Measurements from ENCODE around the gene PLCB4.

GRCh38 chr20:7995931-7996221 lies 23.7 kb downstream of the TMX4 start:
- PRO-cap, 3 experiments: no peak in any of the 3 experiments
- RAMPAGE, long total RNA, 4 experiments: no peak in any of the 4 experiments
- RRBS: no CpG with 5 or more reads among the region's 1 CpG

DNA sequence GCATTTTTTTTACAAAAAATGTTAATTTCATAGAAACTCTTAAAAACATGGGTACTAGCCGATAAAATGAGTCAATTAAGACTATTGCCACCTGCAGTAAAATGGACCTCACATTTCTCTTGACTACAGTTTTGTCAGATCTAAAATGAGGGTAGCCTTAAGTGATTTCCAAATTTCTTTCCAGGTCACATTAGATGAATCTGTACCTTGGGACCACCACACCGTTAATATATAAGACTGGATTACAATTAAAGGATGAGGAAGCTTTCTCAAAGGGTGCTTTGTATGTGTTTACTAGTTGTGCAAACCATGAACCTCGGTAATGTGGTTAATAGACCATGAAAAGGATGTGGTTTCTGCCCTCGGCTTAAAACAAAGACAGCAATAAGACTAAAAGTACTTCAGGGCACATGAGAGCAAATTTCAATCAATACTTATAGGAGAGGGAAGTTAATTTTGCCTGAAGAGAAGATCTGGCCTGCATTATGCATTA lies 692 bp upstream of the TMX4 start:
- PRO-cap, 3 experiments: no peak in any of the 3 experiments
- RAMPAGE, long total RNA, 4 experiments: no peak in any of the 4 experiments
- RRBS: no CpG with 5 or more reads among the region's 4 CpGs

- PRO-cap, 3 experiments: no peak in any of the 3 experiments
- RAMPAGE, long total RNA, 4 experiments: no peak in any of the 4 experiments
- RRBS: no CpG with 5 or more reads among the region's 7 CpGs
These were observed 19.3 kb downstream of the PLCB1 start for GRCh38 chr20:8151241-8151891.

GRCh38 chr20:8161530-8162218 lies 29.6 kb downstream of the PLCB1 start:
- PRO-cap, 3 experiments: no peak in any of the 3 experiments
- RAMPAGE, long total RNA, 4 experiments: no peak in any of the 4 experiments
- RRBS: no CpG with 5 or more reads among the region's 4 CpGs

- PRO-cap, 3 experiments: no peak in any of the 3 experiments
- RAMPAGE, long total RNA, 4 experiments: no peak in any of the 4 experiments
- RRBS: no CpG with 5 or more reads among the region's 8 CpGs
These were observed 468.0 kb upstream of the PLCB4 start for GRCh38 chr20:8600986-8601215.

GRCh38 chr20:8667737-8668158 lies 401.1 kb upstream of the PLCB4 start:
- PRO-cap, 3 experiments: peak in 1 of 3 experiments; most common plus-strand start chr20:8667876 (in 1)
- RAMPAGE, long total RNA, 4 experiments: no peak in any of the 4 experiments
- RRBS: no CpG with 5 or more reads among the region's 4 CpGs

GRCh38 chr20:9067374-9068198 lies 1.3 kb upstream of the PLCB4 start:
- PRO-cap, 3 experiments: no peak in any of the 3 experiments
- RAMPAGE, long total RNA, 4 experiments: no peak in any of the 4 experiments
- RRBS: 2% methylated on average over 14 of the region's 23 CpGs

DNA sequence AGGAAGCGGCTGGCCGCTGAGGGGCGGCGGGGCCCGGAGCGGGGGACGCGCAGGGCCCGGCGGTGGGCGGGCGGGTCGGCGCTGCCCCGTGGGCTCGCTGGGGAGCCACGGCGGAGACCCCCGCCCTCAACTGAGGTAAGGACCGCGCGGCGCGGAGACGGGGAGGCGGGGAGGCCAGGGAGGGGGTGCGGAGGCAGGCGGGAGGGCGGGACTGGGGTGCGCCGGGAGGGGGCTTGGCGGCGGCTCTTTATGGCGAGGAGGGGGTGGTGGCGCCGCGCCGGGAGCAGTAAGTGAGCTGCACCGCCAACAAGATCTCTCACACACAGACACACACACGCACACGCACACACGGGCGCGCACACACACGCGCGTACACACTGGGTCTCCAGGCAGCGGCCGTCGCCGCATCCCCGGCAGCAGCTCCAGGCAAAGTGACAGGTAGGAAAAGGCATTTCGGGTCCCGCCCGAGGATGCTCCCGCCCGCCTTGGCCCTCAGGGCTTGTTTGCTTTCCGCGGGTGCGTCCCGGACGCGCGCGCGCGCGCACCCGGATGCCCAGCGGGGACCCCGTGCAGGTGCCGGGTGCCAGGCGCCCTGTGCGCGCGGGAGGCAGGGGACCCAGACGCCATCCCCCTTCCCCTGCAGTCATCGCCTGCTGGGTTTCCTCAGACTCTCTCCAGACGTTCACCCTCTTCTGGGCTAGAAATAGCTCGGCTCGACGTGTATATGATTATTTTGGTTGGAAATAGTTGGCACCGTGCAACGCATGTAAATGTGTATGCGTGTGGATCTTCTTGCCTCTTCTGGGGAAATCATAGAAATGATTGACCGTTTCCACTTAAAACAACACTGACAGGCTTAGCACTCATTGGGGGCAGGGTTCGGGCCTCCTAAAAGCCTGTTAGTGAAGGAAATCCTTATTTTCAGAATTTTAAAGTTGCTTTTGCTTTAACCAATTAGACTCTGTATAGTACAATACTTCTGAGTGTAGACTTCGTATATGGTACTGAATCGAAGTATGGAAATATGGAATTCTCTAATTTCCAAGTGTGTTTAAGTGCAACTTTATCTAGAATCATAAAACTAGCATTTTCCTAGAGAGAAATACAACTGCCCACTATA lies at the start of gene PLCB4:
Gene PLCB4 (plus strand): TSS at position 319 of the 1,120 bp plus-strand sequence.
- PRO-cap, 3 experiments: peak in 1 of 3 experiments; most common plus-strand start position 377 of the sequence (in 1); most common minus-strand start position 132 of the sequence (in 1)
- RAMPAGE, long total RNA, 4 experiments: start-site peak on the plus strand in 1 of 4 experiments, centred at position 63 of the sequence, 19 reads per replicate
- RRBS: 2% methylated on average over 18 of the region's 89 CpGs

GRCh38 chr20:9233994-9234627 lies 165.2 kb downstream of the PLCB4 start:
- PRO-cap, 3 experiments: no peak in any of the 3 experiments
- RAMPAGE, long total RNA, 4 experiments: no peak in any of the 4 experiments
- RRBS: no CpG with 5 or more reads among the region's 1 CpG

DNA sequence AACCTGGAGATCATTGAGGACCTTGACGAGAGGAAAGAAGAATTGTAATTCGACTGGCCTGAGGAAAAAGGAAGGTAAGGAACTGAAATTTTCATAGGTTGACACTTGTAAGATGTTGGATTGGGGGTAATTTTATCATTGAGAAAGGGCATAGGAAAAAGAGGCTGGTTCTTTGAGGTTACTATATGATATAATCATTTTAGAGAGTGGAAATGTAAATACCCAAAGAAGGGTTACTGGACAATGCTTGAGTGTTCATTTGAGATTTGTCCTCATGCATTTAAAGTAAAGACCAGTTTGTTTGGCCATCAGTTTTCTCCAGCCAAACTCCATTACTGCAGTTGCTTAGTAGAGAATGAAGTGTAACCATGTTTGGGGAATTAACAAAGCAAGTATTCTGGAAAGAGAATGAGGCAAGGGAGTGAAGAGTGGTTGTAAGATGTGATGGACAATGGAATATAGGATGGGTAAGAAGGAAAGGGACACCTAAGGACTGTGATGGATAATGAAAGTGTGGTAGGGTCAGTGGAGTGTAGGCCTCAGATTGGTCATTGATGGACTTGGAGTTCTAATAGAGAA lies 165.8 kb downstream of the PLCB4 start:
- PRO-cap, 3 experiments: no peak in any of the 3 experiments
- RAMPAGE, long total RNA, 4 experiments: no peak in any of the 4 experiments
- RRBS: no CpG with 5 or more reads among the region's 2 CpGs

DNA sequence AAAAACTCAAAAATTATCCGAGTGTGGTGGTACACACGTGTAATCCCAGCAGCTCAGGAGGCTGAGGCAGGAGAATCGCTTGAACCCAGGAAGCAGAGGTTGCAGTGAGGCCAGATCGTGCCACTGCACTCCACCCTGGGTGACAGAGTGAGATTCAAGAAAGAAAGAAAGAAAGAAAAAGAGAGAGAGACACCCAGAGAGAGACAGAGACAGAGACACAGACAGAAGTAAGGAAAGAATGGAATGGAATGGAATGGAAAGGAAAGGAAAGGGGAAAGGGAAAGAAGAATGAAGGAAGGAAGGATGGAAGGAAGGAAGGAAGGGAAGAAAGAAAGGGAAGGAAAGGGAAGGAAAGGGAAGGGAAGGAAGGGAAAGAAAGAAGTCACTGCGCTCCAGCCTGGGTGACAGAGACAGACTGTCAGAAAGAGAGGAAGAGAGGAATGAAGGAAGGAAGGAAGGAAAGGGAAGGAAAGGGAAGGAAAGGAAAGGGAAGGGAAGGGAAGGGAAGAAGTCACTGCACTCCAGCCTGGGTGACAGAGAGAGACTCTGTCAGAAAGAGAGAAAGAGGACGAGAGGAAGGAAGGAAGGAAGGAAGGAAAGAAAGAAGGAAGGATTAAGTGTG lies 221.4 kb upstream of the LAMP5 start:
- PRO-cap, 3 experiments: no peak in any of the 3 experiments
- RAMPAGE, long total RNA, 4 experiments: no peak in any of the 4 experiments
- RRBS: no CpG with 5 or more reads among the region's 6 CpGs

DNA sequence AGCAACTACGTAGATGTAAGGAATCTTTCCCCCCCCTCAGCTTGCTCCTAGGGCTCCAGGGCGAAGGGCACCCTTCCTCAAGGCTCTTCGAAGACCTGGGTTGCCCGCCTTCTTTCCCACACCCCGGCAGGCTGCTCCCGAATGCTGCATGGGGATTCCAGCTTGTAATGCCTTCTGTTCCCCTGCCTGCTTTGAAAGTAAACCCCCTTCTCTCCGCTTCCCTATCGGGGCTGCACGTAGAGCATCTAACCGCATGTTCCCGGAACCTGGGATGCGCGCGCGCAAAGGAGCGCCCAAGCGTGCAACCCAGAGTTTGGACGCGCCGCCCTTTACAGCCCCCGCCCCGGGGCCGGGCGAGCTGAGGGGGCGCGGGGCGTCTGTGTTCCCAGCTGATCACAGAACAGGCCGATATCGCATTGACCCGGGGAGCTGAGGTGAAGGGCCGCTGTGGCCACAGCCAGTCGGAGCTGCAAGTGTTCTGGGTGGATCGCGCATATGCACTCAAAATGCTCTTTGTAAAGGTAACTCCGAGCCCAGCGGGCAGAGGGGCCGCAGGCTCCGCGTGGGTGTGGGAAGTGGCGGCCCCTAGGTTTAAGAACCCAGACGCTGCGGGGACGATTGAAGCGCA lies 1.3 kb downstream of the LAMP5 start:
- PRO-cap, 3 experiments: no peak in any of the 3 experiments
- RAMPAGE, long total RNA, 4 experiments: start-site peak on the plus strand in 1 of 4 experiments, centred at position 314 of the sequence, 7 reads per replicate
- RRBS: 7% methylated on average over 19 of the region's 44 CpGs

DNA sequence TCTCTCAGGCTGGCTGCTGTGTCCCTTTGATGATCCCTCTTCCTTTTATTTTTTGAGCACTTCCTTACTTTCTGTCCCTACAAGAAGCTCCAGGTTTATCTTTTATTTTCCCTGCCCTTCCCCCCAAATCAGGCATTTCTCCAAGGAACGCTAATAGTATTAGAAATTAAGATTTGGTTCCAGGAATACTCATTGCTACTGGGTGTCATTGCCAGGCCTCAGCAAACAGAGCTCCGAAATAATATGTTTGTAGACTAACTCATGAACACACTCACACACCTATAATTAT lies 68.5 kb downstream of the LAMP5 start:
- PRO-cap, 3 experiments: no peak in any of the 3 experiments
- RAMPAGE, long total RNA, 4 experiments: no peak in any of the 4 experiments
- RRBS: no CpG with 5 or more reads among the region's 2 CpGs

GRCh38 chr20:10555918-10556479 lies 117.8 kb downstream of the JAG1 start:
- PRO-cap, 3 experiments: no peak in any of the 3 experiments
- RAMPAGE, long total RNA, 4 experiments: no peak in any of the 4 experiments
- RRBS: no CpG with 5 or more reads among the region's 5 CpGs

GRCh38 chr20:10674299-10675401 lies 851 bp upstream of the JAG1 start:
- PRO-cap, 3 experiments: peak in 3 of 3 experiments; most common plus-strand start chr20:10674370 (in 2); most common minus-strand start chr20:10674869 (in 2)
- RAMPAGE, long total RNA, 4 experiments: no peak in any of the 4 experiments
- RRBS: no CpG with 5 or more reads among the region's 90 CpGs

DNA sequence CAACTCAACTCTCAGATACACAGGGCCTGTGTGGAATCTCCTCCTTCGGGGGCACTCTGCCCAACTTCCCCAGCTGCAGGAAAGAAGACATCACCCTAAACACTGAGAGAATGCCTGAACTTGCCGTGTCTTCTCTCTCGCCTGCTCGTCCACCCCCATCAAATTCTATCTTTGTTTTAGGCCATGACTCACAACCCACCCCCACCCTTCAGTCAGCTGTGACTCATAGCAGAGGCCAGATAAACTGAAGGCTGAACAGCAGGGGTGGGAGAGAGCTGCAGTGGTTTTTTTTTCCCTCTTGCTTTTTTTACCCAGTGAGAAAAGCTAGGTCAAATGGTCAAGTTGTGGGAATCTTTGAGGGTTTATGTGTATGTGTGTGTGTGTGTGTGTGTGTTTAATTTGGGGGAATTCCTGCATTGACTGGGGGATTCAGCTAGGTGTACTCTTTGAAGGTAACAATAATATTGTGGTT lies 593.5 kb upstream of the JAG1 start:
- PRO-cap, 3 experiments: peak in 1 of 3 experiments; most common plus-strand start position 254 of the sequence (in 1); most common minus-strand start position 135 of the sequence (in 1)
- RAMPAGE, long total RNA, 4 experiments: no peak in any of the 4 experiments
- RRBS: no CpG with 5 or more reads among the region's 4 CpGs

DNA sequence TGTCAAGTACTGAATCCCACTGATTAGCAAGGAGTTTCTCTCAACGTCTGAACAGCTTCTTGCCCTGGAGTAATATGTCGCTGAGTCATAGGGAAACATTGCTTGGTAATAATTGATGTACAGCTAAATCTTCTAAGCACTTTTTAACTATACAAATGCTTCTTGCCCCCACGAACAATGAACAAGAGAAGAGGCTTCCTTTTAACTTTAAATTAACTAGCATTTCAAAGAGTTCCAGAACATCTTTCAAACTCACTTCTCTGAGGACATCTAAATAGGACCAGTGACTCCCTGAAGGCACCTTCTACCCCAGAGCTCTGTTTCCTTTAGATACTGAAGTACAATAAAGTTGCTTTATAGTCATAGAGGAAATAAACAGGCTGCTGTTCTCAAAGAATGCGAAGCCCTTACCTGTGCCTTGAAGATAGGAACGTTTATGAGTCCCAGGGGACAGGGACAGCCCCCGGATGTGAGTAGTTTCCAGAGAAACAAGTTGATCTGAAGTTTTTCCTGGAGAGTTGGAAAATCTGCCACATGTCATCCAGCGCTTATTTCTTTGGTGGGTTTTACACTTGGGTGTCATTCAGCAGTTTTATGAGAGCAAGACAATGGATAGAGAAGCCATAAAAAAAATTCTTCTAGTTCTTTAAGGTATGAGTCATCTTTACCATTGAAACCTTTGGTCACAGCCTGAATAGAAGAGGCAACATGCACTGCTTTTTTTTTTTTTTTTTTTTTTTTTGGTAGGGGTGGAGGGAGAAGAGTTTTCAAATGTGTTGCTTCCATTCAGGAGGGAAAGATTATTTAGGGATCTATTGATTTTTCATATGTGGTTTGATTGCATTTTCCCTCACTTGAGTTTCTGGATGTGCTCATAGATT lies 462.4 kb upstream of the BTBD3 start:
- PRO-cap, 3 experiments: no peak in any of the 3 experiments
- RAMPAGE, long total RNA, 4 experiments: no peak in any of the 4 experiments
- RRBS: no CpG with 5 or more reads among the region's 7 CpGs

DNA sequence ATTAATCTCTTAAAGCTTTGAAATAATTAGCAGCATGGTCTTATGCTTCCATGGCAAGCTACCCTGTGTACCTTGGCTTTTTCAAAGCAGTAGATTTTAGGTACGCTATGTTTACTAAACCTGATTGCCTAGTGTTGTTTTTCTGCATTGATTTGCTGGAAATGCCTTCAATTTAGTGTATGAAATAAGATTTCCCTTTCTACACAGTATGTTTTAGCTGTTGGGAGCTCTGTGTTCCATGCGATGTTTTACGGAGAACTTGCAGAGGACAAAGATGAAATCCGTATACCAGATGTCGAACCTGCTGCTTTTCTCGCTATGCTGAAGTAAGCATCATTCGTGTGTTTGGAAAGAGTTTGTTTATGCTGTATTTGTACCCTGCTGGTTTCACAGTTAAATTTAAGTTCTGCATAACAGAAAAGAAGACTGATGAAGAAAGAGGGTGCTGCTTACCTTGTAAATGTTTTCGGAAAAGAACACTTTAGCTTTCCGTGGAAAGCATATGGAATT lies 1.9 kb downstream of the BTBD3 start:
- PRO-cap, 3 experiments: no peak in any of the 3 experiments
- RAMPAGE, long total RNA, 4 experiments: no peak in any of the 4 experiments
- RRBS: no CpG with 5 or more reads among the region's 9 CpGs

DNA sequence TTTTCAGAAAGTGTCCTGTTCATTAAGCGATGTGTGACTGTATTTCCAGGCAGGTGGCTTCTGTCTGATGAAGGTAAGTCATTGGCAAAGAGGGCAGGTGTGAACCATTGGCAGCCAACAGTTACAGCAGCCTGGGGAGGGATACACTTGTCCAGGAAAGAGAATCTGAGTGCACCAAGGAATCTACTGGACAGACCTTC lies 130.5 kb downstream of the BTBD3 start:
- PRO-cap, 3 experiments: no peak in any of the 3 experiments
- RAMPAGE, long total RNA, 4 experiments: no peak in any of the 4 experiments
- RRBS: no CpG with 5 or more reads among the region's 1 CpG

GRCh38 chr20:13012781-13013271 lies 4.1 kb downstream of the SPTLC3 start:
- PRO-cap, 3 experiments: peak in 1 of 3 experiments; most common plus-strand start chr20:13013092 (in 1)
- RAMPAGE, long total RNA, 4 experiments: no peak in any of the 4 experiments
- RRBS: no CpG with 5 or more reads among the region's 1 CpG

All from adrenal gland (tissue), 7 donors.